Hematopoietic multipotent progenitor cell (in vitro differentiated cells): Measurements from ENCODE around the genes RHOC and TAFA3.

DNA sequence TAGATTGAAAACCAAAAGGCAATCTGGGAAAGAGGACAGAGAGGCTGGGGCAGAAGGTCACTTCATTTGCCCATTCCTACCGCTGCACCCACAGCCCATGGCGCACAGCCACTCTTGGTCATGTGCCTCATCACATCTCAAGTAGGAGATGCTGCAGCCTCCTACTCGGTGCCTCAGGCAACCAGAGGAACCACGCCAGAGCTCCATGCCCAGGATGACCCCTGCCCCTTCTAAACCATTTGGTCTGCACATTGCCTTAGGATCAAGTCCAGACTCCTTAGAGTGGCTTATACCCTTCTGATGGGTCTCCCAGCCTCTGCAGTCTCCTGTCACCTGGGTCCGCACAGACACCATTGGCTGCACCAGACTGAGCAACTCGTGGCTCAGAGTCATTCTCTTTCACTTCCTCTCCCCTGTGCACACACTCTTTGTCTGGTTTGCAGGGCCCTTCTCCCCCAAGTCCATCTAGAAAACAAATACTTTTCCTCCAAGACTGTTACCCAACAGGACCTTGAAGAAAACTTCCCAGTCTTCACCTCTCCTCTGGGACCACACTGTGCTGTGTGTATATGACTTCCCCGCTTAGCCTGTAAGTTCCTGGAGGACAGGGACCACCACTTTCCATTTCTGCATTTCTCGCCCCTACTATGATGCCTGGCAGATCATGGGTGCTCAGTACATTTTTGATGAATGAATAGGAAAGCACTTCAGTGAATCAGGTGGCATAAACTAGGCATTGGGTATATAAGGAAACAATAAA lies 2.3 kb upstream of the ADORA3 start:
- CAGE, long polyA plus RNA, result no peak

- CAGE, long polyA plus RNA, result no peak
Observed at GRCh38 chr1:111513403-111514097, 10.1 kb upstream of the ADORA3 start.

GRCh38 chr1:111600793-111601273 lies 18.8 kb upstream of the RAP1A start:
- CAGE, long polyA plus RNA, result no peak

DNA sequence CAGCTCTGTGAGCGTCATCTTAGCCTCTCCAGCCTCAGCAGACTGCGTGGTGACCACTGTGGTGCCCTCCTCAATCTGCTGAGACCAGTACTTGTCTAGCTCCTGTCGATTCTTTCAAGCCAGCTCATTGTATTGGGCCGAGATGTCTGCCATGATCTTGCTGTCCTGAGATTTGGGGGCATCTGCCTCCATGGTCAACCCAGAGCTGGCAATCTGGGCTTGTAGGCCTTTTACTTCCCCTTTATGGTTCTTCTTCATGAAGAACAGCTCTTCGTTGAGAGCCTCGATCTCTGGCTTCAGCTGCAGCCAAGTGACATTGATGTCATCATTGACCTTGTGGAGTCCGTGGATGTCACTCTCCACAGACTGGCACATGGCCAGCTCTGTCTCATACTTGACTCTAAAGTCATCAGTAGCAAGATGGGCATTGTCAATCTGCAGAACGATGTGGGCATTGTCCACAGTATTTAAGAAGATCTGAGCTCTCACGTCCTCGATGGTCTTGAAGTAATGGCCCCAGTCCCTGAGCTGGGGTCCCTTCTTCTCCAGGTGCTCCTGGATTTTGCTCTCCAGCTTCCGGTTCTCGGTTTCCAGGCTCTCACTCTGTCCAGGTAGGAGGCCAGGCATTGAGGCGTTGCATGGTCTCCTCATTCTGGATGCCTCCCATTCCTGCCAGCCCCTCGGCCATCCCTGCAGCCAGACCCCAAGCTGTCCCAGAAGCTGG lies 29.3 kb downstream of the RAP1A start:
- CAGE, long polyA plus RNA, result no peak

DNA sequence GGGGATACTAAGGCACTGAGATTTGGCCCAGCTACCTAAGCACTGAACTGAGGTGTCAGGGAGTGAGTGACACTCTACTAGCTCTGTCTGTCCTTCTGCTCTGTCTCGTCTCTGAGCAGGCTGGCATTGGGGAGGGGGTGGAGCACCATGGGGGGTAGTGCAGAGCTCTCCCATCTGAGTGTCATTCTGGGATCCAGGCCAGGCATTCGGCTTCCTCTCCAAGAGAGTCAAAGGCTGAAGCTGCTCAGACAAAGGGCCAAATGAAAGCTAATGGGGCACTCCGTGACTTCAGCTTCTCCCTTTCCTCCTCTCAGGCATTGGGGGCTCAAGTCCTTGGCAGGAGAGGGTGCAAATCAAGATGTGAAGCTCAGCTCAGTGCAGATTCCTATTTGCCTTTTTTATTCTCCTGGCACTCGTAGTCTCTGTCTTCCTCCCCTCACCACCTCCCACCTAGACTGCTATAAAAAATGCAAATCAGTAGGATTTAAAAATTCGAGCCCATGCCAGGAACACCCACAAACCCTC lies 2.2 kb downstream of the INKA2 start:
- CAGE, long polyA plus RNA, result no peak

DNA sequence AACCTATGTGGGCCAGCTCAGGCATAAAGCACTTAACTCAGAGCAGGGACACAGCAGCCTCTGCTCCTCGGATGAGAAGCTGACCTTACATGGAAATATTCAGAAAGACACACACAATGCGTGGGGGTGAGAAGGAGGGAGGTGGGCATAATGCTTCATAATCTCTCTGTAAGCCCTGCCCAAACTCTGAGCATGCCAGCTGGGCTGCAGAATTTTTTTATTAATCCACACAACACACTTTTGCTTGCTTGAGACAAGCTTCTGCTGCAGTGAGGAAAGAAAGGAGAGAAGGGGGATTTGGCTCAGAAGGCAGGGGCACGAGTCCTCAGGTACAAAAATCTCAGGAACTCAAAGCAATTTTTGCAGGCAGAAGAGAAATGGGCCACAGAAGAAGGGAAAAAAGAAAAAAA lies 21.5 kb downstream of the KCND3 start:
- CAGE, long polyA plus RNA, result no peak

GRCh38 chr1:112056925-112057299 lies 67.4 kb upstream of the KCND3 start:
- CAGE, long polyA plus RNA, result no peak

GRCh38 chr1:112264644-112264941 lies 131.4 kb upstream of the CTTNBP2NL start:
- CAGE, long polyA plus RNA, result no peak

DNA sequence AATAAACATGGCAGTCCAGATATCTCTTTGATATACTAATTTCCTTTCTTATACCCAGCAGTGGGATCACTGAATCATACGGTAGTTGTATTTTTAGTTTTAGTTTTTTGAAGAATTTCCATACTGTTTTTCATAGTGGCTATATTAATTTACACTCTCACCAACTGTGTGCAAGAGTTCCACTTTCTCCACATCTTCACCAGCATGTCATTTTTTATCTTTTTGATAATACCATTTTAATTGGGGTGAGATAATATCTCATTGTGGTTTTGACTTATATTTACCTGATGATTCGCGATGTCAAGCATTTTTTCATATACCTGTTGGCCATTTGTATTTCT lies 20.0 kb upstream of the CTTNBP2NL start:
- CAGE, long polyA plus RNA, result no peak

DNA sequence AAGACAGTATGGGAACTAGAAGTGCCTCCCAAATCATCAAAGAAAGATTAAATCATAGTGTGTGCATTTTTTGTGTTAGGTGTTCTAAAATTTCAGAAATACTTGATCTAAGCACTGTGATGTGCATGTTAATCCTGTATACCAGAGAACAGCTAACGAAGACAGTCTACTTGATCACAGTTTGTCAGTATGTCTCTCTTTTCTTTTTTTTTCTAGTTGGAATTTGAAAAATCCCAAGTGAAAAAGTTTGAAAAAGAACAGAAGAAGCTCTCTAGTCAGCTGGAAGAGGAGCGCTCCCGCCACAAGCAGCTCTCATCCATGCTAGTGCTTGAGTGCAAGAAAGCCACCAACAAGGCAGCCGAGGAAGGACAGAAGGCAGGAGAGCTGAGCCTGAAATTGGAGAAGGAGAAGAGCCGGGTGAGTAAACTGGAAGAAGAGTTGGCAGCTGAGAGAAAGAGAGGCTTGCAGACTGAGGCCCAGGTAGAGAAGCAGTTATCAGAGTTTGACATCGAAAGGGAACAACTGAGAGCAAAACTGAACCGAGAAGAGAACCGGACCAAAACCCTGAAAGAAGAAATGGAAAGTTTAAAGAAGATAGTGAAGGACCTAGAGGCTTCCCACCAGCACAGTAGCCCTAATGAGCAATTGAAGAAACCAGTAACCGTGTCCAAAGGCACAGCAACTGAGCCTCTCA lies 52.9 kb upstream of the WNT2B start:
- CAGE, long polyA plus RNA, result no peak

DNA sequence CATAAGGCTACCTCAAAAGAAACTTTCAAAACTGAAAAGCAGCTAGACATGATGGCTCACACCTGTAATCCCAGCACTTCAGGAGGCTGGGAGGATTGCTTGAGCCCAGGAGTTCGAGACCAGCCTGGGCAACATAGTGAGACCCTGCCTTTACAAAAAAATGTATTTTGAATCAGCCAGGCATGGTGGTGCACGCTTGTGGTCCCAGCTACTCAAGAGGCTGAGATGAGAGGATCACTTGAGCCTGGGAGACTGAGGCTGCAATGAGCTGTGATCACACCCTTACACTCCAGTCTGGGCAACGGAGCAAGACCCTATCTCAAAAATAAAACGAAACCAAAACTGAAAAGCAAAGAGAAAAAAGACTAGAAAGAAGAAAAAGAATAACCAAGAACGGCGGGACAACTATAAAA lies 15.5 kb upstream of the WNT2B start:
- CAGE, long polyA plus RNA, result no peak

DNA sequence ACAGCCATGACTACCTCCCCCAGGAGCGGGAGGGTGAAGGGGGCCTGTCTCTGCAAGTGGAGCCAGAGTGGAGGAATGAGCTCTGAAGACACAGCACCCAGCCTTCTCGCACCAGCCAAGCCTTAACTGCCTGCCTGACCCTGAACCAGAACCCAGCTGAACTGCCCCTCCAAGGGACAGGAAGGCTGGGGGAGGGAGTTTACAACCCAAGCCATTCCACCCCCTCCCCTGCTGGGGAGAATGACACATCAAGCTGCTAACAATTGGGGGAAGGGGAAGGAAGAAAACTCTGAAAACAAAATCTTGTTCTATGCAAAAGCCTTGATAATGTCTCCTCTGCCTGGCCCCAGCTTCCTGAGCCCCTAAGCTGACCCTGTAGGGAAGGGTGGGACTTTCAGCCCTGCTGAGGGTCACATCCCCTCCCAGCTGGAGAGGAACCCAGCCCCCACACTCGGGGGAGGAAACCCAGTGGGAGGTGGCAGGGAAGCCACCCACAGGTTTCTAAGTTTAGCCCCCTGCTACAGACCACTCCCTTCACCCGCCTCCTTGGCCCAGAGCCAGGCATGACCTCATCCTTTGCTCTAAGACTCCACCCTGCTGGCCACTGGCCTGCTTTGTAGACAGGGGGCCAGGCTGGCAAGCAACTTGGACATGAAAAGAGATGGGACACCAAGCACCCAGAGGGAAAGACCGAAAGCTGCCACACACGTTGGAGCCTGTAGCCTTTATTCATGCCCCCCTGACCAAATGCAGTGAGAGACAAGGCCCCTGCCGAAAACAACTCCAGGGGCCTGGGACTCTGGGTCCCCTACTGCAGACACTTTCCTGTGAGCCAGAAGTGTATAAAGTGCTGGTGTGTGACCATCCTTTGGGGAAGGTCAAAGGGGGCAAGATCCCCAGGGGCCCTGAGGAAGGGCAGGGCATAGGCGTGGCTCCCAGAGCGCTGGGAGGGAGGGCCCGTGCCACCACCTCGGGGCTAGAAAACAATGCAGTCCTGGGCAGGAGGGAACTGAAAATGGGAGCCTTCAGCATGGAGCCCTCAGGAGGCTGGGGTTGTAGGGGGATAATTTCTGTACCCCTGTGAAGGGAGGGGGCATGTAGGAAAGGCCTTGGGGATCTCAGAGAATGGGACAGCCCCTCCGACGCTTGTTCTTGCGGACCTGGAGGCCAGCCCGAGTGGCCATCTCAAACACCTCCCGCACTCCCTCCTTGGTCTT lies 6.1 kb downstream of the RHOC start:
- CAGE, long polyA plus RNA, result no peak

- CAGE, long polyA plus RNA, result start-site peak on the minus strand at chr1:112707099-112707128, 456 reads
Observed at GRCh38 chr1:112707045-112707704, at the start of gene RHOC. Gene RHOC (minus strand): TSS chr1:112707127.

DNA sequence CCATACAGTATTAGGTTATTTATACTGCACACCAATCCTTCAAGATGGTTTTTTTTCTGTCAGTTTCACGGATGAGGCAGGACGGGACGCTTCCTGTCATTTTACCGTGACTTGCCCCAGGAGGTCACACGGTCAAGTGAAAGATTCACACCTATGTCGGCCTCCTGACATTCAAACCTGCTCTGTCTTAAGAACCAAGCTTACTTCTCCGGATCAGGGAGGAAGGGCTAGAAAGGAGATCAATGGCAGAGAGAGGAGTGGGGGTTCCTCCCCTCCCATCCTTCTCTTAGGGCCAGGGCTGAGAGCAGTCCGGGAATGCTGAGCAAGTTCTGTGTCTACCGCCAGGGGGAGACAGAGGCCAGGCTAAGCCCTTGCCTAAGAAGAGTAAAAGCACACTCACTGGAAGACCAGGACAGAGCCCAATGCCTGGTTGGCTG lies 992 bp upstream of the PPM1J start:
- CAGE, long polyA plus RNA, result no peak

DNA sequence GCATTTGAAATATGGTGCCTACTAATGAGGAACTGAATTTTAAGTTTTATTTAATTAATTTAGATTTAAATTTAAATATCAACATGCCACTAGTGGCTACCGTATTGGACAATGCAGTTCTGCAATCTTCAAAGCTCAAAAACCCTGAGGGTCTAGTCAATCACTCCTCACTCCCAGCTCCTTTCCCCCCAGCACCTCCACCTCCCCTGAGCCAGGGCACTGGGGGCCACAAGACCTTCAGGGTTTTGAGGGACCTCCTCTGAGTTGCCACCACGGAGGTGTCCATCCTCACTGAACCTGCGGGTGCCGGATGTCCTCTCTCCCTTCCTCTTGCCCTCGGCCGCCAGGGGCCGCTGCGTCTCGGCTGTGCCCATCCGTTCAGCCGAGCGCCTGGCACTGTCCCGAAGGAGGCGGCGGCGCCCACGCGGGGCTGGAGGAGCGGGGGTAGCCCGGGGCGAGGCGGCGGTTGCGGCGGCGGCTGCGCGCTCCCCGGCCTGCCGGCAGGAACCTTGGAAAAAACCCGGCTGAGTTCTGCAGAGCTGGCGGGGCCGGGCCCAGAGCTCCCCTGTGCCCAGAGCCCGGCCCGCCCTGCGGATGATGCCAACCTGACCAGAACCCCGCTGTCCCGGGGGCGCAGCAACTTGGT lies at the start of gene TAFA3:
Gene TAFA3 (plus strand): TSS at position 396 of the 646 bp plus-strand sequence.
- CAGE, long polyA plus RNA, result no peak

GRCh38 chr1:112849362-112849588 lies 106.7 kb downstream of the SLC16A1 start:
- CAGE, long polyA plus RNA, result no peak

GRCh38 chr1:112853802-112854460 lies 102.1 kb downstream of the SLC16A1 start:
- CAGE, long polyA plus RNA, result no peak

- CAGE, long polyA plus RNA, result no peak
Observed at GRCh38 chr1:112881752-112882140, 74.2 kb downstream of the SLC16A1 start.

DNA sequence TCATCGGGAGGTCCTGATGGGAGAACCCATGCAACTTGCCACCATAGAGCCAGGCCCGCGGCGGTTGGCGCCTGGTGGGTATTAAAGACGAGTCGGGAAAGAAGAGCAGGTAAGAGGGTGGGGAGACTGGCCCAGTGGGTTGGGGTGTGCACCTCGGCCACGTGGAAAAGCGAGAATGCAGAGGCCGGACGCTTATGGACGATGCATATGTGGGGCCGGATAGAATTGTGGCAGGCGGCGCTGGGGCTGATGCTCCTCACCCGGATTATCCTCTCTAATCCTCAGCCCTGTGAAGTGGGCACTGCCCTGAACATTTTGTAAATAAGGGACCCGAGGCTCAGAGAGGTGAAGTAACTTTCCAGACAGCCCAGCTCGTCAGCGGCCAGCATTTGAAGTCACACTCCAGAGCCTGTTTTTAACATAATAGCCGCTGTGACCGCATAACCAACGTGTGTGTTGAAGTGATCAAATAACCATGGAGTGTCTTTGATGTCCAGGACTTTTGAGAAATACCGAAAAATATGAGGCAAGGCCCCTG lies 921 bp upstream of the SLC16A1 start:
- CAGE, long polyA plus RNA, result no peak

GRCh38 chr1:113046476-113047185 lies 26.4 kb upstream of the LRIG2 start:
- CAGE, long polyA plus RNA, result no peak